Endothelial cell of umbilical vein (primary cell): ENCODE results near the gene ZNF44.

DNA sequence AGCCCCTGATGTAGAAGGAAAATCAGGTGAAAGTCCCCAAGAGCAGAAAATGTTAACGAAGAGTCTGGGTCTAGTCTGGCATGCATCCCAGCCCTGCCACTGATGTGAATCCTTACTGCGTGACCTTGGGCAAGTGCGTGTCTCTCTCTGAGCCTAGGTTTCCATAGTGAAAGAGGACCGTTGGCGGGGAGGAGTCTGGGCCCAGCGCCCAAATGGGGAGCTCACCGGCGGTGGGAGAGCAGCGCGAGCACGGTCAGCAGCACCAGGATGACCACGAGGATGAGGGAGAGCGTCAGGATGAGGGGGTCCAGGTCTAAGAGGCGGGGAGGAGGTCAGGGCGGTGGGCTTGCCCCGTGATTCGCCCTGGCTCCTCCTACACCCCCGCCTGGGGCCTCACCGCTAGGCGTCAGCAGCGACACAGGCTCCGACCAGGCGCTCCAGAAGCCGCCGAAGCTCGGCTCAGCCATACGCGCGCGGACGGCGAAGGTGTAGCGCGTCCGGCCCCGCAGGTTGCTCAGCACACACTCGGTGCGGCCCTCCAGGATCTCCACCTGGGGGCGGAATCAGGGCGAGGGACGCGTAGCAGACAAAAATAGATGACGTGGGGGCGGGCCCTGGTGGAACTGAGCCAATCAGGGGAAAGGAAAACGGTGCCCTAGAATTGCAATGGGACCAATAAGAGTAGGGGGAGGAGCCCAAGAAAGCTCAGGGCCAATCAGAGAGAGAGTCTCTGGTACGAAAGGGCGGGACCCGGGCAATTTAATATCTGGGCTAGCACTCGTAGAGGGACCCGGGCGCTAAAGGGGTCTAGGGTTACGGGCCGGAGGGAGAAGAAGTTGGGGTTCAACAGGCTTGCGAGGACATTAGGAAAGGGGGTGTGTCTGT, 3.2 kb downstream of the EPOR start:
- PRO-cap: bidirectional peak, plus-strand start at position 777 of the sequence, minus-strand start at position 565 of the sequence
CAGE:
- cytosol, long polyA minus RNA: no peak
- cytosol, long polyA plus RNA: no peak
- long polyA plus RNA: no peak
- nucleus, long polyA minus RNA: no peak
- nucleus, long polyA plus RNA: no peak

- PRO-cap: unidirectional peak, minus-strand start at chr19:11694931; unidirectional peak, minus-strand start at chr19:11694950
CAGE:
- cytosol, long polyA minus RNA: no peak
- cytosol, long polyA plus RNA: no peak
- long polyA plus RNA: no peak
- nucleus, long polyA minus RNA: no peak
- nucleus, long polyA plus RNA: no peak
Measured at GRCh38 chr19:11694446-11695299, 44.1 kb downstream of the ZNF823 start.

DNA sequence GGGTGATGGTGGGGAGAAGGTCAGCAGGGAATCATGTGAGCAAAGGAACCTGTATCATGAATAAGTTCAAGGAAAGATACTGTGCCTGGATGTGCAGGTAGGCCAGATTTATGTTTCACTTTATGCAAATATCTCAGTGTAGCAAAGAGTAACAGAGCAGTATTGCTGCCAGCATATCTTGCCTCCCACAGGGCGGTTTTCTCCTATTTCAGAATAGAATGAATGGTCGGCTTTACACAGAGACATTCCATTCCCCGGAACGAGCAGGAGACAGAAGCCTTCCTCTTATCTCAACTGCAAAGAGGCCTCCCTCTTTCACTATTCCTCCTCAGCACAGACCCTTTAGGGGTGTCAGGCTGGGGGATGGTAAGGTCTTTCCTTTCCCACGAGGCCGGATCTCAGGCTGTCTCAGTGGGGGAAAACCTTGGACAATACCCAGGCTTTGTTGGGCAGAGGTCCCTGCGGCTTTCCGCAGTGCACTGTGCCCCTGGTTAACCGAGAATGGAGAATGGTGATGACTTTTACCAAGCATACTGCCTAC, 2.3 kb downstream of the ZNF69 start:
- PRO-cap: no peak
CAGE:
- cytosol, long polyA minus RNA: no peak
- cytosol, long polyA plus RNA: no peak
- long polyA plus RNA: no peak
- nucleus, long polyA minus RNA: no peak
- nucleus, long polyA plus RNA: no peak

GRCh38 chr19:11924434-11924813, 483 bp upstream of the ZNF700 start:
- PRO-cap: no peak
CAGE:
- cytosol, long polyA minus RNA: no peak
- cytosol, long polyA plus RNA: no peak
- long polyA plus RNA: no peak
- nucleus, long polyA minus RNA: no peak
- nucleus, long polyA plus RNA: no peak

GRCh38 chr19:12141131-12141478, 955 bp upstream of the ZNF20 start:
- PRO-cap: no peak
CAGE:
- cytosol, long polyA minus RNA: no peak
- cytosol, long polyA plus RNA: no peak
- long polyA plus RNA: no peak
- nucleus, long polyA minus RNA: no peak
- nucleus, long polyA plus RNA: no peak

GRCh38 chr19:12294276-12295334, at the start of gene ZNF44:
Gene ZNF44, minus strand, starts transcription at chr19:12294883.
- PRO-cap: bidirectional peak, plus-strand start at chr19:12294970, minus-strand start at chr19:12294865
CAGE:
- cytosol, long polyA minus RNA: start-site peak on the minus strand at chr19:12294858-12294869, 9 reads
- cytosol, long polyA plus RNA: no peak
- long polyA plus RNA: no peak
- nucleus, long polyA minus RNA: no peak
- nucleus, long polyA plus RNA: no peak

GRCh38 chr19:12721941-12722901, 1.5 kb downstream of the TNPO2 start:
- PRO-cap: bidirectional peak, plus-strand start at chr19:12722093, minus-strand start at chr19:12722109; bidirectional peak, plus-strand start at chr19:12722317, minus-strand start at chr19:12722259; bidirectional peak, plus-strand start at chr19:12722843, minus-strand start at chr19:12722539
CAGE:
- cytosol, long polyA minus RNA: start-site peak on the minus strand at chr19:12722658-12722667, 70 reads
- cytosol, long polyA plus RNA: start-site peak on the minus strand at chr19:12722521-12722561, 17 and 21 reads in 2 replicates
- long polyA plus RNA: start-site peak on the minus strand at chr19:12722154-12722291, 69 and 43 reads in 2 replicates
- nucleus, long polyA minus RNA: no peak
- nucleus, long polyA plus RNA: start-site peak on the minus strand at chr19:12721992-12722547, 102 and 177 reads in 2 replicates

GRCh38 chr19:12727830-12728342, 4.2 kb upstream of the TNPO2 start:
- PRO-cap: no peak
CAGE:
- cytosol, long polyA minus RNA: no peak
- cytosol, long polyA plus RNA: no peak
- long polyA plus RNA: no peak
- nucleus, long polyA minus RNA: no peak
- nucleus, long polyA plus RNA: no peak

- PRO-cap: no peak
CAGE:
- cytosol, long polyA minus RNA: no peak
- cytosol, long polyA plus RNA: no peak
- long polyA plus RNA: no peak
- nucleus, long polyA minus RNA: no peak
- nucleus, long polyA plus RNA: no peak
Measured at GRCh38 chr19:12762811-12763603, 11.4 kb downstream of the BEST2 start.

DNA sequence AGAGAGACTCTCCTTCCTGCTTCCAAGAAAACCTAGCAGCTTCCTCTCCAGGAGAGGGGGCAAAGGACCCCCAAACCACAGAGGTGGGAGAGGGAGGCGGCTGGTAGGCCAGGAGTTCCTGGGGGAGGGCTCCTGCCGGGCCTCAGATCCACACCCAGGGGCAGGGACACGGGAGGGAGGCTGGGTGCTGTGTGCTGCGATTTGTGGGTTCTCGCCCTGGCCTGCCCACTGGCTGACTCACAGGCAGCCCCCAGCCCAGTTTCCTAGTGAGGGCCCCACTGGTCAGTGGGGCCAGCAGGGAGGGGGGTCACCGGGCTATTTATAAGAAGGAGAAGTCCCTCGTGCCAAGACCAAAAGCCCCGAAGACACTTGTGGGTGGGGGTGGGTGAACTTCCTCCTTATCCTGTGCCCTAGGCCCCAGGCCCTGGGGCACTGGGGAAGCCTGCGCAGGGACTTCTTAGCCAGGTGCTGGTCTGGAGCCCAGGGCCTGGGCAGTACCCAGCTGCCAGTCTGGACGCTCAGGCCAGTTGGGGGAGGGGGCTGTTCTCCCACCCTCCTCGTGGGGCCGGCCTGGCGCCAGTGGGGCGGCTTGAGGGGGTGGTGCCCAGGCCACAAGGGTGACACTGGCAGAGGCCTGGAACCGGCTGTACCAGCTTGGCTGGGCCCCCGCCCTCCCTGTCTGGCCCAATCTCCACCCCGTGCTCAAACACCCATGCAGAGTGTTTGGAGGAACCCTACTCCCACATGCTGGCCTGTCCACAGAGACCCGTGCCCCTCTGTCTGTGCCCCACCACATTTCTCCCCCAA, 5.0 kb upstream of the JUNB start:
- PRO-cap: no peak
CAGE:
- cytosol, long polyA minus RNA: no peak
- cytosol, long polyA plus RNA: no peak
- long polyA plus RNA: no peak
- nucleus, long polyA minus RNA: no peak
- nucleus, long polyA plus RNA: no peak

- PRO-cap: no peak
CAGE:
- cytosol, long polyA minus RNA: no peak
- cytosol, long polyA plus RNA: no peak
- long polyA plus RNA: no peak
- nucleus, long polyA minus RNA: no peak
- nucleus, long polyA plus RNA: no peak
Measured at GRCh38 chr19:12791705-12791874, 304 bp downstream of the JUNB start.

GRCh38 chr19:12791875-12792795, 849 bp downstream of the JUNB start:
- PRO-cap: bidirectional peak, plus-strand start at chr19:12792648, minus-strand start at chr19:12792559
CAGE:
- cytosol, long polyA minus RNA: no peak
- cytosol, long polyA plus RNA: no peak
- long polyA plus RNA: no peak
- nucleus, long polyA minus RNA: start-site peak on the minus strand at chr19:12792567-12792624, 29 reads
- nucleus, long polyA plus RNA: no peak

DNA sequence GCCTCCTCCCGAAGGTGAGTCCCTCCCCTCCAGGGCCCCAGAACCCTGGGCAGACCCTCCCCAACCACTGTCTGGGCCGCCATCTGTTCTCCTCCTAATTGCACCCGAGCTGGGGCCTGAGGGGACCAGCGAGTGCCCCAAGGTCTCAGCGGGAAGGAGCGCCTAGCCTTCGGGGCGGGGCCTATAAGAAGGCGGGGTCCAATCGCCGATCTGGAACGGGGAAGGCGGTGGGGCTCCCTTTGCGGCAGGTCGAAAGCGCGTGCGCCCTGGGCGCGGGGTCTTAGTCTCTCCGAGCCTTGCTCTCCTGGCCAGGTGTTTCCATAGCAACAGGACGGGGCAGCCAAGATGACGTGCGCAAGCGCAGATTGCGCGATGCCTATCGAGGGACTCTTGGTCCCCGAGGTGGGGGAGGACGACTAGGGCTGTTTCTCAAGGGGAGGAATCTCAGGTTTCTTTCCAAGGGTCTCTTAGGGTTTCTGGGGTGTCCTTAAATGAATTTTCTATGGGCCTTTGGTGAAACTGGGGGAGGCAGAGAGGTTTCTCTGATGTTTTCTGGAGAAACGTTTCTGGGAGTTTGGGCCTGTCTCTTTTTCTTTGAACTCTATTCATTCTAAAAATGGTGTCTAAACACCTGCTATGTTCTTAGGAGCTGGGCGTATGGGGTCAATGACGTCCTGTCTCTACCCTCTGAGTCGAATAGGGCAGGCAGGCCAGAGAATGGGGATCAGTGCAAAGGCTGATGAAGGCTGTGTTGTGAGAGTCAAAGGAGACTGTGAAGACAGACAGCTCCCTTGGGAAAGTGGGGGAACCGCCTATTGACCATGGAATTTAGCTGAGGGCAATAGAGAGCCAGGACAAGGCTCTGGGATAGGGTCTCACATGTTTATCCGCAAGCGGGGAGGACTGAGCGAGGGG, 3.0 kb downstream of the MAST1 start:
- PRO-cap: no peak
CAGE:
- cytosol, long polyA minus RNA: no peak
- cytosol, long polyA plus RNA: no peak
- long polyA plus RNA: no peak
- nucleus, long polyA minus RNA: no peak
- nucleus, long polyA plus RNA: no peak

- PRO-cap: no peak
CAGE:
- cytosol, long polyA minus RNA: no peak
- cytosol, long polyA plus RNA: no peak
- long polyA plus RNA: no peak
- nucleus, long polyA minus RNA: no peak
- nucleus, long polyA plus RNA: no peak
Measured at GRCh38 chr19:12886123-12886957, 661 bp downstream of the KLF1 start.

DNA sequence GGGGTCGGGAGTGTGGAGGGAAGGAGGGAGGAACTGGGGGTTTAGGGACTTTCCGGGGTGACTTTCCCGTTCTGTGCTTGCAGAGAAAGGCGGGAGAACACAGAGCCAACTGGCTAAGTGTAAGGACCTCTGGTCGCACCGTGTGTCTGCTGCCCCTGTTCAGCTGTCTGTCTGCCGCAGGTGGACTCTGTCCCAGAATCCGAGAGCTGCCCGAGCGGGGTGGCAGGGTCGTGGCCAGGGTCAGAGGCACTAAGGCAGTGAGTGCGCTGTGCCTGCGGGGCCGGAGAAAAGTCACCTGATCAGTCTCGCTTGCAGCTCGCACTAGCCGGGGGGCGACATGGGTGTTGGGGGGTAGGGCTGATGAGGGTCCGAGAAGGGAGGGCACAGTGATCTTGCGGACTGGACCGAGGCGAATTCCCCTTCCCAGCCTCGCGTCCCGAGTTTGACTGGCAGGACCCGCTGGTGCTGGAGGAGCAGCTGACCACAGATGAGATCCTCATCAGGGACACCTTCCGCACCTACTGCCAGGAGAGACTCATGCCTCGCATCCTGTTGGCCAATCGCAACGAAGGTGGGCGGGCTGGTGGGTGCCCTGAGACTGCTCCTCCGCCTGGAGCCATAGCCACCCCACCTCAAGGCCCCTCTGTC, 568 bp downstream of the GCDH start:
- PRO-cap: no peak
CAGE:
- cytosol, long polyA minus RNA: no peak
- cytosol, long polyA plus RNA: no peak
- long polyA plus RNA: no peak
- nucleus, long polyA minus RNA: no peak
- nucleus, long polyA plus RNA: no peak

GRCh38 chr19:12999667-13000305, 4.5 kb downstream of the NFIX start:
- PRO-cap: no peak
CAGE:
- cytosol, long polyA minus RNA: no peak
- cytosol, long polyA plus RNA: no peak
- long polyA plus RNA: no peak
- nucleus, long polyA minus RNA: no peak
- nucleus, long polyA plus RNA: no peak

- PRO-cap: unidirectional peak, minus-strand start at chr19:13022720
CAGE:
- cytosol, long polyA minus RNA: no peak
- cytosol, long polyA plus RNA: no peak
- long polyA plus RNA: no peak
- nucleus, long polyA minus RNA: no peak
- nucleus, long polyA plus RNA: no peak
Measured at GRCh38 chr19:13022513-13022793, 27.2 kb downstream of the NFIX start.

GRCh38 chr19:13024266-13025496, 29.4 kb downstream of the NFIX start:
- PRO-cap: no peak
CAGE:
- cytosol, long polyA minus RNA: start-site peak on the plus strand at chr19:13025249-13025389, 10 reads
- cytosol, long polyA plus RNA: no peak
- long polyA plus RNA: no peak
- nucleus, long polyA minus RNA: no peak
- nucleus, long polyA plus RNA: no peak

- PRO-cap: no peak
CAGE:
- cytosol, long polyA minus RNA: no peak
- cytosol, long polyA plus RNA: no peak
- long polyA plus RNA: no peak
- nucleus, long polyA minus RNA: no peak
- nucleus, long polyA plus RNA: no peak
Measured at GRCh38 chr19:13034024-13034667, 38.9 kb downstream of the NFIX start.

DNA sequence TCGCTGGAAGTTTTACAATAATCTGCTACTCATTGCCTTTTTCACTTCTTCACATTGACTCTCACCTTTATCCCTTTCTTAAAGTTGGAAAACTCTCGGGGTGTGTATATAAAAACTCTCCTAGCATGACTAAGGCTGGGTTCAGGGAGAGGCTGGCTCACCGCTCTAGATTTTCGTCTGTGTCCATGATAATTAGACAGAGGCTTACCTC, 39.3 kb downstream of the NFIX start:
- PRO-cap: no peak
CAGE:
- cytosol, long polyA minus RNA: no peak
- cytosol, long polyA plus RNA: no peak
- long polyA plus RNA: no peak
- nucleus, long polyA minus RNA: no peak
- nucleus, long polyA plus RNA: no peak